Rectum (tissue), 1 donor: ENCODE results near the genes DUS4L and NRCAM.

- PRO-cap, result bidirectional peak, plus-strand start at chr7:107563996, minus-strand start at chr7:107563899; bidirectional peak, plus-strand start at chr7:107564436, minus-strand start at chr7:107564347
Measured at GRCh38 chr7:107563817-107564869, at the start of gene DUS4L. Gene DUS4L, plus strand, starts transcription at chr7:107563971.

DNA sequence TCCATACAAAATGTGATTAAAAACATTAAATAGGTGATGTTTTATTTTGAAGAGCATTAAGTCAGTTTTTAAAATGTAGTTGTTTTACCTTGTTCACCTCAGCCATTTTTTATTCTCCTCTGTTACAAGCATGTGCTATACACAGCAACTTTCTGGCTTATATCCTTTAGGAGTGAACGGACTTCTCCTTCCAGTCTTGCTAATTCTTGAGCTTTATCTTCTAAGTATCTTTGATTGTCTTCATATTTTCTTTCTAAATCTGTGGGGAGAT lies 32.8 kb downstream of the DLD start:
- PRO-cap, result no peak

GRCh38 chr7:107947482-107947924 lies 55.5 kb downstream of the LAMB1 start:
- PRO-cap, result no peak

GRCh38 chr7:108454415-108455403 lies 1.5 kb downstream of the NRCAM start:
- PRO-cap, result bidirectional peak, plus-strand start at chr7:108455327, minus-strand start at chr7:108455211

DNA sequence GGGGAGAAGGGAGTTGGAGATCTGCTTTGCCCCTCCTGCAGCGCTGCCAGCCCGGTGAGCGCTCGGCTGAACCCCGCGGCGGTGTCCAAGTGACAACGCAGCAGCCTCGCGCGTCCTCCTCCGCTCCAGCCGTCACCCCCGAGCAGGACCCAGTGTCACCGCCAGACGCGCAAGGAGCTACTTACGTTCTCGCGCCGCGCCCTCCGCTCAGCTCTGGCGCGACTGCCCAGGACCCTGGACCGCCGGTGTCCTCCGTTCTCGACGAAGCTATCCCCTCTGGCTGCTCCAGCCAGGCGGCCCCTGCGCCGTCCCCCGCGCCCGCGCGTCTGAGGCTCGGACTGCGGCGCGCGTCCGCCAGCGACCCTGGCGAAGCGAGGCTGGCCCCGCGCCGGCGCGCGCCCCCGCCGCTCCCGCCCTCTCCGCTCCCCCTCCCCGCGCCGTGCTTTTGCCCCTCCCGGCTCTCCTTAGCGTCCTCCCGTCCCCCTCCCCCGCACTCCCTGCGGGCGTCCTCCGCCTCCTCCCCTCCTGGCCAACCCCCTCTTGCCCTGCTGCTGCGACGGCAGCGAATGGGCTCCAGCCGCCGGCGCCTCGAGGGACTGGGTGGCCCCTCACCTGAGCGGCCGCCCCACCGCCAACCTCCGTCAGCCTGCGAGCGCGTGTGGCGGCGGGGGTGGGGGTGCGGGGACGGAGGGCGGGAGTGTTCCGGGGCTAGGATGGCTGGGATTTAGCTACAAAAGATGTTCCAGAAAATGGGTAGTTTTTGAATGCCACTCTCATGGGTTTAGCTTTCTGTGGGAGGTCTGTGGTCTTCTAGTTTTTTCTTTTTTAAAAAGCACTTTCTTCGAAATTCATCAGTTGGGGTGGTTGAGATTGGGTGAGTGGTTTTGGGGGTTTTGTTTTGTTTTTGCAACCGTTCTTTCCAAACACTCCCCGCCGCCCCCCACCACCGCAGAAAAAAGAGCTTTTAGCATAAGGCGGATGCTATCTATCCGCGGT lies at the start of gene NRCAM:
NRCAM (minus strand) TSS at position 379 of the 996 bp plus-strand sequence.
- PRO-cap, result unidirectional peak, minus-strand start at position 328 of the sequence

- PRO-cap, result no peak
Measured at GRCh38 chr7:108514067-108515199, 11.5 kb downstream of the PNPLA8 start.

- PRO-cap, result no peak
Measured at GRCh38 chr7:108526606-108526836, 586 bp upstream of the PNPLA8 start.

GRCh38 chr7:111215885-111216655 lies 125.1 kb downstream of the LRRN3 start:
- PRO-cap, result no peak

DNA sequence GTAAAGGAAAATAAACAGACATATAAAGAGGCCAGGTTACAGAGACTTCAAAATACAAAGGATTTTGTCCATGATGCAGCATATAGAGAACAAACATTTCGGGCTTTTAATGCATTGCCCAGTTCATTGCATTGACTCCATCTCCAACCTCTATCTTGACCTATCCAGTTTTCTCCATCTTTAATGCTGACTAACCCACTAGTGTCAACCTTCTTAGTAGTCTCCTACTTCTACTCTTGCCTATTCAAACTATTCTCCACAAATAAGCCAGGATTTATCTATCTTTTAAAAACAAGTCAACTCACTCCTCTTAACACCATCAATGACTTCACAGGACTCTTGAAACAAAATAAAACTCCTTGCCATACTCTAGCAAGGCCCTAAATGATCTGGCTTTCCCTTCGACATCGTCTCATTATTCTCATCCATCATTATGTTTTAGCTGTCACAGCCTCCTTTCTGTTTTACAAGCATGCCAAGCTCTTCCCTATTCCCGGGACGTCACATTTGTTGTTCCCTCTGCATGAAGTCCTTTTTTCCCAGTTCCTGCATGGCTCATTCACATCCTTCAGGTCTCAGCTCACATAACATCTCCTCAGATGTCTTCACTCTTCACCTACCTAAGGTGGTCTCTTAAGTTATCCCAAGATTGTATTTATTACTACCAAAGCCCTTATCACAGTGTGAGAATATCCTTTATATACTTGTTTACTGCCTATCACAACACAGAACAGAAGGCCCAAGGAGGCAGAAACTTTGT lies 189.0 kb downstream of the LRRN3 start:
- PRO-cap, result no peak

- PRO-cap, result no peak
Measured at GRCh38 chr7:111413590-111414373, 148.5 kb downstream of the IMMP2L start.

GRCh38 chr7:111560717-111561330 lies 1.5 kb downstream of the IMMP2L start:
- PRO-cap, result no peak

- PRO-cap, result unidirectional peak, minus-strand start at chr7:111710881
Measured at GRCh38 chr7:111710630-111711122, 148.4 kb upstream of the IMMP2L start.

DNA sequence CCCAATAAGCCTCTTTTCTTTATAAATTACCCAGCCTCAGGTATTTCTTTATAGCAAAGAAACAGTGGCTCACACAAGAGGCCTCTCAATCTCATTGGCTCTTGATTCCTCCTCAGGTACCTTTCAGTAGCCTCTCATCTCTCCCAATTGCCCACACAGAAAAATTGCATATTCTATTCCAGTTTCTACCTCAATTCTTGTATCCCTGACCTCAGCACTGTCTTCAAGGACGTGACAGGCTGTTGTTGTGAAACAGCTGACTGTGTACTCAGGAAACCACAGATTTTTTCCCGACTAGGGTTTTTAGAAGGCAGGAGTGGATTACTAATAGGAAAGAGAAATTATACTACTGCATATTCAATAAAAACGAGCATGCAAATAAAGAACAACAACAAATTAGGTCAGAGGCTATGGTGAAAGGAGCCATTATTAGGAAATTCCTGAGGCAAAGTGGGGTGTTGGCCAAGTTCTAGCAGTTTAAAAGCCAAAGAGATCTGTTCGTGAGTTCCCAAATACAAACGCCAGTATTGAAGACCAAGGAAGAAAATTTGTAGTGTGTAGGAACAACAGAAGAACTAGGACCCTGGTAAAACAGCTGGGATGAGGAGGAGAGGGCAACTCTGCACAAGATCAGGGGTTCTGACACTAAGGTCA lies 93.4 kb downstream of the DOCK4 start:
- PRO-cap, result no peak

DNA sequence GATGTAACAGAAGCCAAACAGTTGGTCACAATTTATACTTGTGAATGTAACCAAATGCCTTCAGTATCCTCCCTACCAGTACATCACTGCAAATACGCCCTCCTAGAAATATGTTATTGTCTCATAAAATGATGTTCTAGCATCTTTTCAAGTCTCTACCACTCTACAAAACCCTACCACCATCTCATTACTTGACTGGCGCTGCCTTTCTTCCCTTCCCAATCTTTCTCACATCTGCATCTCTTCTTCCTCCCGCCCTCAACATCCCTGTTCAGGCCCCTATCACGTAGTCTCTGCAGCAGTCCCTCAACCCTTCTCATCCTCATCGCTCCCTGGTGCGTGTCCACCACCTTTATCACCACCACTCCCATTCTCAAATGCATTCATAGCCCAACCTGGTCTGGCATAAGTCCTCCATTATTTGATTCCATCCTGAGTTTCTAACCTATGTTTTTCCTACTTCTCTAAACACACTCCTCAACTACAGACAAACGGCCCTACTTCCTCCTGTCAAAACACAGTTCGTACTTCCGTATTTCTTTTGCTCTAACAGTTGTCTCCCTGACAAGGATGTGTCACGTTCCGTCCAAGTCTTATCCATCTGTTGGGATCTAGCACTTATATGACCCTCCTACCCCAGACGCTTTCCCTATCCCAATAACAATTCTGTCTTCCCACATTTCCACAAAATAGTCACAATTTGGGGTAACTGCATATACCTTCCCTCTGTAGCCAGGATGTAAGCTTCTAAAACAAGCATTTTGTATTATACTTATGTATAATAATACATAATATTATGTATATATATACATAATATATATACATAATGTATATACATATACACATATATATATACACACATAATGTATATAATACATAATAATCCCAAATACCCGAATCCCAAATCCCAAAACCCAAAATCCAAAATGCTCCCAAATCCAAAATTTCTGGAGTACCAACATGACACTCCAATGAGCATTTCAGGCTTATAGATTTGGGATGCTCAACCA lies 46.9 kb downstream of the DOCK4 start:
- PRO-cap, result no peak

DNA sequence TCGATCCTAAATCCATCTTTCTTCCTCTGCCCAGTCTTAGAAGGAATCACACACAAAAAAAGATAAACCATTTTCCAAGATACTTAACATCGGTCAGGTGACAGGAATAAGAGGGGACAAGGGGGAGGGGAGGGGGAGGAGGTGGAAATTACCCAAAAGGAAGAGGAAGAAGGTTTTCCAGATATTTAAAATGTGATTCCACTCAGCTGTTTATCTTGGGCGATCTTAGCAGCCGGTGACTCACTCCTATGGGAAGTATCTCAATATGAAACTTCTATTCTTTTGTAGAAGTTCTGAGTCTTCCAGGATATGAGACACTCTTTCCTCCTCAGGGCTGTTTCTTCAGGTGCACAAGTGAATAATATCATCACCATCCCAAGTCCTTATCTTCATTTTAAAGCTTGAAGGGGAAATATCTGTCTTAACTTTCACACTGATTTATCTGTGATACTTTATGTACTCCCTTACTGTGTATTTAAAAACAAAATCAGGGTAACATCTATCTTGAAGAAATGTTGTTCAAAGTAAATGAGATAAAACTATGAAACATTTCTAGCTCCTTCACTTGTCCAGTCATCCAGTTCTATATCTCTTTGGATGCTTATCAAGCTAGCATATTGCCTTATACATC lies 13.9 kb downstream of the DOCK4 start:
- PRO-cap, result no peak

DNA sequence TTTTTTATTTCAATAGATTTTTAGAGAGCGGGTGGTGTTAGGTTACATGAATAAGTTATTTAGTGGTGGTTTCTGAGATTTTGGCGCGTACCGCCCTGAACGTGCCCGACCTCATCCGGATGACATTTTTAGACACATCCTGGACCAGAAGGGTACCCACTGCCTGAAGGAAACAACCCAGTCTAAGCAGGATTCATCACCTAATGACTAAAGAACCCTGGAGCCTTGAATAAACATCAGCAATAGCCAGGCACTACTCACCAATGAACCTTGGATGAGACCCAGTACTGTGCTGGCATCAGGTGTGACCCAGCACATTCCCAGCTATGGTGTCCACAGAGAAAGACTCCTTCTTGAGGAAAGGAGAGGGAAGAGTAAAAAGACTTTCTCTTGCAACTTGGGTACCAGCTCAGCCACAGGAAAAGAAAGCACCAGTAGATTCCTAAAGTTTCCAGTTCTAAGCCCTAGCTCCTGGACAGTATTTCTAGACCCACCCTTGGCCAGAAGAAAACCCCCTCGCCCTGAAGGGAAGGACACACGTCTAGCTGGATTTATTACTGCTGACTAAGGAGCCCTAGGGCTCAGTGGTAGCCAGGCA lies 32.4 kb downstream of the ZNF277 start:
- PRO-cap, result no peak

GRCh38 chr7:112422601-112423438 lies 27.4 kb upstream of the IFRD1 start:
- PRO-cap, result no peak

- PRO-cap, result no peak
Measured at GRCh38 chr7:112451740-112452545, 1.7 kb downstream of the IFRD1 start.

DNA sequence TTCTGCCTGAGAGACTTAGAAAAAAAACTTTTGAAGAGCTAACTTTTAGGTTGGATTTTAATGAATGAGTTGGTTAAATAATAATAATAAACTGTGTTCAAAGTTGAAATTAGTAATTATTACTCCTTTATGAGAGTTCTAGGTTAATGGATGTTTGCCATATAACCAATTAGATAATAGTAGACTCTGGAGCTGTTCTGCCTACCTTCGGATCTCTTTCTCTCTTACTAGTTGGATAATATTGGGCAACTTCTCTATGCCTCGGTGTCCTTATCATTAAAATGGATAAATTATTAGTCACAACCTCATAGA lies 13.9 kb downstream of the IFRD1 start:
- PRO-cap, result no peak

- PRO-cap, result no peak
Measured at GRCh38 chr7:112465318-112466050, 15.2 kb downstream of the IFRD1 start.